Pericardium (tissue), 1 donor: Measurements from ENCODE around the genes AHCTF1, OR2T33, OR2T1, OR2T3, OR2T5, OR2T11 and ZNF672.

GRCh38 chr1:246102133-246102891 is 404.8 kb downstream of the SMYD3 start:
- RRBS, result no CpG with 5 or more reads among the region's 8 CpGs

DNA sequence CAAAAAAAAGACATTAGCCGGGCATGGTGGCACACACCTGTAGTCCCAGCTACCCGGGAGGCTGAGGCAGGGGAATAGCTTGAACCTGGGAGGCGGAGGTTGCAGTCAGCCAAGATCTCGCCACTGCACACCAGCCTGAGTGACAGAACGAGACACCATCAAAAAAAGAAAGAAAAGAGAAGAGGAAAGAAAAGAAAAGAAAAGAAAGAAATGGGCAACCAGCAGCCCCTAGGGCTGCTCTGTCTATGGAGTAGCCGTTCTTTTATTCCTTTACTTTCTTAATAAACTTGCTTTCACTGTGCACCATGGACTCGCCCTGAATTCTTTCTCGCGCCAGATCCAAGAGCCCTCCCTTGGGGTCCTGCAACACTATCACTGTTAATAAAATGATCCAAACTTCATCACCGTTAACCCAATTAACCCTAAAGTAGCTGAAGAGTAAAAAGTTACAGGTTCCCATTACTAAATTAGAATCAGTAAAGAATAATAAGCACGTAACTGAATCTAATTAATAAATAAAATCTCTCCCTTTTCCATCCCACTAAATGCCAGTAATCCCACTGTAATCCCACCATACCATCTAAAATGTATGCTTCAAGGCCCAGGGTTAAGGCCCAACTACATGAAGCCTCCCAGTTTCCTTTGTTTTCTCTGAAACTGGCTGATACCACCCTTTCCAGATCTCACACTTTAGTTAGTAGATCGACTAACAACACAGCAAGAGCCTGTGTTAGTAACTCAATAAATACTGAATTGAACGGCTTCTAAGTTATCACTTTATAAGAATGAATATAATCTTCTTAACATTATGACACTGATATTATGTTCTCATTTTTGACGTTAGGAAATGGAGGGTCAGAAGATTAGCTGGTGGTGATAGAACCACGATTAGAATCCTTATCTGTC is 238.3 kb downstream of the SMYD3 start:
- RRBS, result no CpG with 5 or more reads among the region's 15 CpGs

DNA sequence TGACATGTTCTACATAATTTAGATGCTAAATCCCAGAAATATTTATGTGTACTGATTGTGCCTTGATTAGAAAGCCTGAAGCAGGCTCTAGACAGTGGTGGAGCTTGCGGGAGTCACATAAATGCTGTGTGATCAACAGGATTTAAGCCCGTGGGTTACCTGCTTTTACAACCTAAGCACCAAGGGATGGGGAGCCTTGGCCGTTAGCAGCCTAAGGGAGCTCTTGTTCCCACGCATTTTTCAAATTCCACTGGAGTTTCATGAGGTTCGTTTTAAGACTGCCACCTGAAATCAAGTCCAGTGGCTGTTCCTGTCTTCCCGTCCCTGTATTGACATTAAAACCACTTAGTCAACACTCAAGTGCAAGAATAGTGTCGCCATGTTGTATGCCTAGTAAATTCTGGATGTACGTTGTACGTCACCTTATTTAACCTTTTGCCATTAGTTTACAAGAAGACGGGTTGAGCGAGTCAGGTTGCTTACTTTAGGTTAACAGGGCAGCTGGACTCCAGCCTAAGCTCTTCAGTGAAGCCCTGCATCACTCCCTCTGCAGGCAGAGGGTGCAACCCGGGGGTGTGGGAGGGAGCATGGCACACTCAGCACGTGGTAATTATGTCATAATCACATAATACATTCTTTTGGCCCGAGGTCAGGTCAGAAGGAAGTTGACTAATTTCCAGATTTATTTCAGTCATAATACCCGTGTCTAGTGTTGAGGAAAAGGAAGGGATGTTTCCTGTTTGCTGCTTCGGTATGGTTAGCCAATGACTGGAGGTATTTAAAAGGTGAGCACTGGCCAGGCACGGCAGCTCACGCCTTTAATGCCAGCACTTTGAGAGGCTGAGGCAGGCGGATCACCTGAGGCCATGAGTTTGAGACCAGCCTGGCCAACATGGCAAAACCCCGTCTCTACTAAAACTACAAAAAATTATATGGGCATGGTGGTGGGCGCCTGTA is 42.5 kb downstream of the CNST start:
- RRBS, result no CpG with 5 or more reads among the region's 21 CpGs

GRCh38 chr1:246689563-246690032 is 34.6 kb upstream of the SCCPDH start:
- RRBS, result 6% methylated on average over 6 of the region's 14 CpGs

- RRBS, result no CpG with 5 or more reads among the region's 9 CpGs
These were observed 92.3 kb downstream of the AHCTF1 start for GRCh38 chr1:246839319-246840006.

- RRBS, result 1% methylated on average over 18 of the region's 47 CpGs
These were observed at the start of gene AHCTF1 for GRCh38 chr1:246931742-246932217. Gene AHCTF1 (minus strand): TSS chr1:246931948.

DNA sequence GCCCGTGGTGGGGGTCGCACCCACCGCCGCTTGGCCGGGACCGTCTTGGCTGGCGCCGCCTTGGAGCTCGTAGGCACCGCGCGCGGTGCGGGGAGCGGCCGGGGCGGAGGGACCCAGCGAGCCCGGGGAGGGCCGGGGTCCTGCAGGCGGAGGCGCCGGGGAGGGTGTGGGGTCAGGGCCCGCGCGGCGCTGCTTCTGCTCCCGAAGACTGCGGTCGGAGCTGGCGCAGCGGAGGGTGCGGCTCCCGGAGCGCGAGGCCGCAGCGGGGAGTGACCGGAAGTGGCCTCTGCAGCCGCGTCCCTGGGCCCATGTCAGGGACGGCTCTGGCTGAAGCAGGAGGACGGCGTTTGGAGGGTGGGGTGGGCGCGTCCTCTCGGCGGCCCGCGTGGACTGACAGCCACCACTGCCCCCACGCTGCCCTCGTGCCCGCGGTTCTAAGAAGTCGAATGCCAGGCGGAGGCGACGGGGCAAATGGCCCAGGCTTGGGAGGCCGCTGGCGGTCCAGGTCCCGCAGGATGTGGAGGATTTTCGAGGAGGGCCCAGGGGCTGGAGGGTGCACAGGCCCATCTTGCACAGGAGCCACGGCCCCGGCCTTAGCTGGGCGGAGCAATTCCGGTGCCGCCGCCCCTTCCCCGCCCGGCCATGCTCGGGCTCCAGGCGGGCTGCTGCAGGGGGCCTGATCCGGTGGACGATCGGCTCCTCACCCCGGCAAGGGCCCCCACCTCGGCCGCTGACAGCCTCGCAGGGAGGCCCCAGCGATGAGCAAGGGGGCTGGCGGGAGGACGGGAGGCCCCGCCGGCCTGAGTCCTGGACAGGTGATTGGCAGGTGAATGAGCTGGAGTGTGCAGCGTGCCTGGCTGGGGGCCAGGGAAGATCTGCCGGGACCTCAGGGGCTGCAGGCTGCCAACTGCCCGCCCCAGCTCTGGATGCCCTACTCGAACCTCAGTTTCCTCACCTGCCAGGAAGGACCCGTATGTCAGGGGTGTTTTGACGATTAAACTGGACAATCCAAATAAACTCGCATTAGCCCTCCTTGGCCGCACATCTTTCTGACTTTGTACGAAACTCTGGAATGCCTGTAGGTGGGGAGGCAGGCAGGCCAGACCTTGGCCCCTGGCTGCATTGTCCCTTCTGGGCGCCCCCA is 7.9 kb upstream of the ZNF669 start:
- RRBS, result 5% methylated on average over 41 of the region's 94 CpGs

DNA sequence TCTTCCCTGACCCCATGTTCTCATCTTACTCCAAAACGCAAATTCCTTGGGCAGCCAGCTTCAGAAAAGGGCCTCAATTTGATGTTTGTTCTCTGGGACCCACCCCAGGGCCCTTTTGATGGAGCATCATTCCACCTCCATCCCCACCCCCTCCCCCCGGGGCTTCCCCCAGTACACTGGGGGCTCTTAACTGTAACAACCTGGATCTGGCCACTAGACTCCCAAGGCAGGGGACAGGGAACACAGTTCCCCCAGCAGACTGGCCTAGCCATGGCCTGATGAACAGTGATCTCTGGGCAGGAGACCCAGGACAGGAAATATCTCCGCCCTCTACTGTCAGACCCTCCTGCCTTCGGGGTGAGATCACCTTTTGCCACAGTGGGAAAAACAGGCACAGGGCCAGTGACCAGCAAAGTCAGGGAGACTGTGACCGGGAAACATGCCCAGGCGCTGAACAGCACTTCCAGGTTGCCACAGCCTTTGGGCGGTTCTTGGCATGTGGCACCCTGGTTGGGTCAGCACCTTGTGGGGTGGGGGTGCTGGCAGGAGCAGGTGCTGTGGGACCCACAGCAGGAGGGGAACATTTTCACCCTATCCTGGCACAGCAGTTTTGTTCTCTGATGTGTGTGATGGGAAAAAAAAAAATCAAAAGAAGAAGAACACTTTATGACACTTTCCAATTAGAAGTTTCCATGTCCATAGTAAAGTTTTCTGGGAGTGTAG is 8.9 kb upstream of the ZNF669 start:
- RRBS, result no CpG with 5 or more reads among the region's 7 CpGs

DNA sequence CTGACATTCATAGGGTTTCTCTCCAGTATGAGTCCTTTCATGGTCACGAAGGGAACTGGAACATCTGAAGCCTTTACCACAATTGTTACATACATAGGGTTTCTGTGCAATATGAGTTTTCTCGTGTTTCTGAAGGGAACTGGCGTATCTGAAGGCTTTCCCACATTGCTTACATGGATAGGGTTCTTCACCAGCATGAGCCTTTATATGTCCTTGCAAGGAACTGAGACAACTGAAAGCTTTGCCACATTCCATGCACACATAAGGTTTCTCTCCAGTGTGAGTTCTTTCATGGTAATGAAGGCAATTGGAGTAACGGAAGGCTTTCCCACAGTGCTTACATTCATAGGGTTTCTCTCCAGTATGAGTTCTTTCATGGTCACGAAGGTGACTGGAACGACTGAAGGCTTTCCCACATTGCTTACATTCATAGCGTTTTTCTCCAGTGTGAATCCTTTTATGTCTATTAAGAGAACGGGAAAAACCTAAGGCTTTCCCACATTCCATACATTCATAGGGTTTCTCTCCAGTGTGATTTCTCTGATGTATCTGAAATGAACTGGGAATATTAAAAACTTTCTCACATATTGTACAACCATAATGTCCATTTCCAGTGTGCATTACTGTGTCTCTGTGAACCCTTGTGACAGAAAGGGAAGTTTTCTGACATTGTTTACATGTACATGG is 15.0 kb downstream of the ZNF124 start:
- RRBS, result no CpG with 5 or more reads among the region's 8 CpGs

DNA sequence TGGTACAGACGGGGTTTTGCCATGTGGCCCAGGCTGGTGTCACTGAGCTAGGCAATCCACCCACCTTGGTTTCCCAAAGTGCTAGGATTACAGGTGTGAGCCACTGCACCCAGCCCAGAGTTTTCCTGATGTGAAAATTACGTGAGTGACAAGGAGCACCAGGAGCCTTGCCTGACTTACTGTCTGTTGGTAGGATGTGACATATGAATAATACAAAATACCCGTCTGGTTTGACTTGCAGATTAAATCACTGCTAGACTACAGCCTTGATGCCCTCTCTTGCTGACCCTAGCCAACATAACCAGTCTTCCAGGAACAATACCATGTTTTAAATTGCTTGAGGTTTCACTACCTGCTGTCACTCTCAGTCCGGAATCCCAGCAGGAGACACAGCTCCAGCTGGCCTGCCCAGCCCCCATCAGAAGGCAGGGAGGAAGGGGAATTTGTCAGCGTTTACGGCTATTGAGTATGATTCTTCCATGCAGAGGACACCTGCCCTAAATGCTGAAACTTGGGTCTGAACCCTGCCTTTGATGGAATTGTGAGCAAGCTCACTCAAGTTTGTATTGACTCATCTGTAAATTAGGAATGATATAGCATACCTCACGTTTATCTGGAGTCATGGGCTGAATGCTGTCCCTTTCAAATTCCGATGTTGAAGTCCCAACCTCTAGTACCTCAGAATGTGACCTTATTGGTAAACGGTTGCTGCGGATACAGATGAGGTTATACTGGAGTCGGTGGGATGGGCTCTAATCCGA is 33.0 kb downstream of the ZNF496 start:
- RRBS, result no CpG with 5 or more reads among the region's 12 CpGs

- RRBS, result no CpG with 5 or more reads among the region's 1 CpG
These were observed at the start of gene OR2T33 for GRCh38 chr1:248277858-248278270. Gene OR2T33 (minus strand): TSS chr1:248277976.

DNA sequence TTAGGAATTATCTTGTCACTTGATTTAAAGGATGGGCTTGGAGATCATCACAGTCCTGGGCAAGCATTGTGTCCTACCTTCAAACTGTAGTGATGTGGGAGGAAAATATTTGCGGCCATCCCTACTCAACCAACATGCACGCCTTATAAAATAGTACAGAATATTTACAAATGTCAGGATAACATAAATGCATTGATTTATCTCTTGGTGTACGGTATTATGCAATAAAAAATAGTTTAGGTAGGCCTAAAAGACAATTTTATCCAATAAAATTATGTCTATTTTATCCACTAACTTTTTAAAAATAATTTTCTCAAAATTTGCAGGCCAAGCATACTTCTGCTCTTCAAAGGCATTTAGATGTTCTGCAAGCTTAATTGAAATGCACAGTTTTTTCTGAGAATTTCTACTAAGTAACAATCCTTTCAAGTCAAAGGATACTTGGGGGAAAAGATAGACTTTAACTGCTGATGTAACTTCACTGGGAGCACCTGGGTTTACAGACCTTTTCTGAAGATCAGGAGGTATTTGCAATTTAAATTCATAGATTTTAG is at the start of gene OR2T1:
Gene OR2T1, plus strand, starts transcription at position 327 of the 554 bp plus-strand sequence.
- RRBS, result no CpG with 5 or more reads among the region's 3 CpGs

DNA sequence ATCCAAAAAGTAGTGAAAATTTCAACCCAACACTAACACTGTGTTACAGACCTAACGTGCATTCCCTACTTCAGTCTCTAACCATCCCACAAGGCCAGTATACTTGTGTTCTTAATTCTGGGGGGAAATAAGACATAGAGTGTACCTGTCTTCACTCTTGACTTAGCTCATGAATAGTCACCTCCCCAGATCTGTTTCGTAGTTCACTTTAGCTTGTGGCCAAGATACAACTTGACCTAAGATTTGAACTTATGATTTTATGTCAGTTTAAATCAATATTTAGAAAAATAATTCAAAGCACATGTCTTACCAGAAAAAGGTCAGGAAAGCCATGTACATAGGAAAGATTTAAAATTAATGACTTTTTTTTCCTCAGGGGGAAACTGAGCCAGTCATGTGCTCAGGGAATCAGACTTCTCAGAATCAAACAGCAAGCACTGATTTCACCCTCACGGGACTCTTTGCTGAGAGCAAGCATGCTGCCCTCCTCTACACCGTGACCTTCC is at the start of gene OR2T3:
Gene OR2T3, plus strand, starts transcription at position 395 of the 506 bp plus-strand sequence.
- RRBS, result no CpG with 5 or more reads among the region's 4 CpGs

DNA sequence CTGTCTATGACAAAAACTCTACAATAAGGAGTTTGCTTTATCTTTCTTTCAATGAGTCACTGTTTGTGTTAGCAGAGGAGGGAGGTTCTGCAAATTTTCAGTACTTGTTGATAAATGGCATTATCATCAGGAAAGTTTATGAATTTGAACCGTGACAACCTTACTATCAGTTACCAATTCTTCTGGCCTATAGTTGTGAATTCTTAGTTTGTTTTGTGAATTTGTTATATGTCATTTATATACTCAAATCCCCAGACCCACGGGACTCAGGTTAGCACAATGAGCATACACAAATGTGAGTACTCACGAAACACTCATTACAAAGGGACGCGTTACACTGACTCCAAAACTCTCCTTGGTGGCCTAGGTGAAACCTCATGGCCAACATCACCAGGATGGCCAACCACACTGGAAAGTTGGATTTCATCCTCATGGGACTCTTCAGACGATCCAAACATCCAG is at the start of gene OR2T5:
Gene OR2T5, plus strand, starts transcription at position 378 of the 462 bp plus-strand sequence.
- RRBS, result no CpG with 5 or more reads among the region's 6 CpGs

- RRBS, result no CpG with 5 or more reads among the region's 1 CpG
These were observed at the start of gene OR2T11 for GRCh38 chr1:248634955-248635341. Gene OR2T11 (minus strand): TSS chr1:248635091.

DNA sequence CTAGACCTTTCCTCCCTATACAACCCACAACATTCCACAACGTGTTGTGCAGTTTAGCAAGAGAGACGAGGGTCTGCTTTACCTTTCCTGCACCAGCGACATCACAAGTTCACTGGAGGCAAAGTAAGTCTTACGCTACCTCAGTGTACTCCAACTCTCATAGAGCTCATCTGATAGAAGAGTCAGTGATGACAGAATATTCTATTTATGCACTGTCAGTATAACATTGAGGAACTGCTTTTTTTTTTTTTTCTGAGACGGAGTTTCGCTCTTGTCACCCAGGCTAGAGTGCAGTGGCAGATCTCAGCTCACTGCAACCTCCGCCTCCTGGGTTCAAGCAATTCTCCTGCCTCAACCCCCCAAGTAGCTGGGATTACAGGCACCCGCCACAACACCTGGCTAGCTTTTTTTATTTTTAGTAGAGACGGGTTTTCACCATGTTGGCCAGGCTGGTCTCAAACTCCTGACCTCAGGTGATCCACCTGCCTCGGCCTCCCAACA is 3.2 kb downstream of the SH3BP5L start:
- RRBS, result no CpG with 5 or more reads among the region's 10 CpGs

DNA sequence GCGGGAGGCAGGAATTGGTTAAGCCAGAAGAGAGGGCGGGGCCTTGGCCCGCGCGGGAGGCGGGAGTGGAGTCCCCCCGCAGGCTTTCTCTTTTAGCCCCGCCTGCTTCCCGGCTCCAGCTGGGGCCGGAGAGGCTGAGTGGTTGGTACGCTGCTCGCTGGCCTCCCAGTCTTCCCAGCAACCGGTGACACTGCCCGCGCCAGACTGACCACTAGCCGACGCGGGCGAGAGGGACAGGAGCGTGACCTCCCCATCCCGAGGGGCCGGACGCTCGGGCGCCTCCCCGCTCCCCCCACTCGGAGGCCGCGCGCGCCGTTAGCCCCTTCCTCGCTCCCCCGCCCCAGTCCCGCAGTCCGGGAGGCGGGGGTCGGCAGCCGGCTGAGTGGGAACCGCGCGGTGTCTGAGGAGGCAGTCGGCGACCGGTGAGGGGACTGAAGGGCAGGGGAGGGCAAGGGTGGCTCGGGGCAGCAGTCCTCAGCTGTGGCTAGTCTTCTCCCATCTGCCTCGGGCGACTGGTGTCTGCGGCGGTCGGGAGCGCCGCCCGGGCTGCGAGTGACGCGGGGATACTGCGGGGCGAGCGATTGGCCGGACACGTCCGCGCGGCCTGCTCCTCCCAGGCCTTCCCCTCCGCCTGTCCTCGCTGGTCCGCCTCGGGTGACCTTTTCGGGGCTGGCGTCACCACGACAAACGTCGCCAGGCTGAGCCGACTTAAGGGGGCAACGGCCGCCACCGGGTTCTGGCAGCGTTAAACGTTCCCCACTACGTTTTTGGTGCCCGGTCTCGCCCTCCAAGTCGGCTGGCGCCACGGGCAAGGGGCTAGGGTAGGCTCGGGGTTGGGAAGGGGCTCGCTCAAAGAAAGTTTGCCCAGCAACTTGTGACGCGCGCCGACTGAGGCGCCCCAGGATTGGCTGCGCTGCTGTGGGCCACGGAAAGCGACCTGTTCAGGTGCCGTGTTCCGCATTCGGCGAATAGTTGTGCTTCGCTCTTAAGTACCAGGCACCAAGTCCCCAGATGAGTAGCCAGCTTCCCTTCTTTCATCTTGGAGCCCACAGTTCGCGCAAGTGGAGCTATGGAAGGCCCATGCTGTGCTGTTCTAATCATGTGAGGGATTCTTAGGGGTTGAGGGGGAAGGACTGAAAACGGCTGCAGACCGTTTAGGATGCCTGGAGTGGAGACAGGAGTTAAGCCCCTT is at the start of gene ZNF672:
Gene ZNF672, plus strand, starts transcription at position 95 of the 1,192 bp plus-strand sequence.
- RRBS, result 2% methylated on average over 38 of the region's 105 CpGs